Aortic smooth muscle cell (primary cell): Measurements from ENCODE around the genes KCNMB1 and NPM1.

DNA sequence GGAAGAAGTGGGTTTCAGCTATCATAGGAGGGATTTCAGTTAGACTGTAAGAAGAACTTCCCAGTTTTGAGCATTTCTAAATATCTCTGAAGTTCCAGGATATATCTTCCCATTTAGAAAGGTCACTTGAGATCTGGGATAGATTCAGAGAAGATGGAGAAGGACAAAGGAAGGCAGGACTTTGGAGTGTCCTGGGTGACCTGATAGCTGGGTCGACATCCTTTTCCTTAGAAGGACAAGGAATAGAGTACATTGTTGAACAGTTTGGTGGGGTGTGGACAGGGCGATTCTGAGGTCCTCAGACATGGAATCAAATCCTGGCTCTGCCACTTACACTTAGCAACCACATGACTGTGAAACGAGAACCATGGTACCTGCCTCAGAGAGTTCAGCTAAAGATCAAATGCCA lies 755 bp downstream of the KCNMB1 start:
- RRBS, result no CpG with 5 or more reads among the region's 3 CpGs

DNA sequence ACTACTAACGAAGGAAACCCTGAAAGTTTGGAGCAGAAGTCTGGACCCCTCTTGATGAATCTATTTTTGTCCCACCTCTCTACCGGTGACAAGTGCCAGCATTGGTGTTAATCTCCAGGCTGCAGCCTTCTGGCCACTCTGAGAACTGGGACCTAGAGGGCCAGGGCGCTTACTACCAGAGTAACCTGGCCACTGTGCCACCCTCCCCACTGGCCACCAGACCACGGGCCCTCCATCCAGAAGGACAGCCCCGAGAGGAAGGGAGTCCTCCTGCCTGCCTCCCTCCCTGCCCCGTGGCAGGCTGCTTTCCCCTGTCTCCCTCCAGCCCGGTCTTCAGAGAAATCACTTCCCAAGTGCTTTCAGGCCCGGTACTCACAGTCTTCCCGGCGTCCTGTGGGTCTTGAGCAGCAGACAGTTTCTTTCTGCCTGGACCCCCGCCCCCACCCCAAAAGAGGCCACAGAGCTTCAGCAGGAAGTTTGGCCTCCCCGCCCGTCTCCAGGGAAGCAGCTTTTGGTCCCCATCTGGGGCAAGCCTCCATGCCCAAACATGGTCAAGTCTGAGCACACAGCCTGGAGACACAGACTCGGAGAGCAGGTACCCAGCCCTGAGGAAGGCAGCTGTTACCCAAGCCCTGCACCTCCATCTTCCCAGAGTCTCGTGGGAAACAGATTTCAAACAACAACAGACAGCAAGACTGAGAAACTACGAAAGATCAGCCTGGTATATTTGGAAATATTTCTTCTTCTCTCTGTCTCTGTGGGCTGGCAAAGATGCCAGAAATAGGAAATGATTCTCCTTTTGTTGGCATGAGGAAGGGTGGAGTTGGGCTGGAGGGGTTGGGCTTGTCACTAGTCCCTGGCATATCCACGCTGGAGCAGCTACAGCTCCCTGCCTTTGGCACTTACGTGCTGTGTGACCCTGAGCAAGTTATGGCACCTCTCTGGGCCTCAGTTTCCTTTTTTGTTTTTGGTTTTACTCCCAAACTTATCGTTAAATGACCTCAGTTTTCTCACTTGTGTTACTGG lies at the start of gene KCNMB1:
TSS of gene KCNMB1 (minus strand) at position 485 of the 1,026 bp plus-strand sequence.
- RRBS, result no CpG with 5 or more reads among the region's 19 CpGs

- RRBS, result no CpG with 5 or more reads among the region's 12 CpGs
Observed at GRCh38 chr5:170745481-170746152, 37.9 kb upstream of the GABRP start.

DNA sequence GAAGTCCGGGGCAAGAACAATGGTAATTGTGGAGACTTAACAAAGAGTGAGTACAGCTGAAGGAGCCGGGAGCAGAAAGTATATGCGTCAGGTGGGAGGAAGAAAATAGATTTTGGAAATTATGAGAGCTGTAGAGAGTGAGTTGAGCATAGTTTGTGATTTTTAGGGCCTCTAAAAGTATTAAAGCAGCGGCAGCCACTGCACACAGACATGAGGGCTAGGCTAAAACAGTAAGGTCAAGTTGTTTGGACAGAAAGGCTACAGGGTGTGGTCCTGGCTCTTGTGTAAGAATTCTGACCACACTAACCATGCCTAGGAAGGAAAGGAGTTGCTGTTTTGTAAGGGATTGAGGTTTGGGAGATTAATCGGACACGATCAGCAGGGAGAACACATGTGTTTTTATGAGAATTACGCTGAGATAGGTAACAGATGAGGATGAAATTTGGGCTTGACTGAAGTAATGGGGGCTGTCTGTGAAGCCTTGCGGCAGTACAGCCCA lies 19.5 kb upstream of the GABRP start:
- RRBS, result no CpG with 5 or more reads among the region's 8 CpGs

DNA sequence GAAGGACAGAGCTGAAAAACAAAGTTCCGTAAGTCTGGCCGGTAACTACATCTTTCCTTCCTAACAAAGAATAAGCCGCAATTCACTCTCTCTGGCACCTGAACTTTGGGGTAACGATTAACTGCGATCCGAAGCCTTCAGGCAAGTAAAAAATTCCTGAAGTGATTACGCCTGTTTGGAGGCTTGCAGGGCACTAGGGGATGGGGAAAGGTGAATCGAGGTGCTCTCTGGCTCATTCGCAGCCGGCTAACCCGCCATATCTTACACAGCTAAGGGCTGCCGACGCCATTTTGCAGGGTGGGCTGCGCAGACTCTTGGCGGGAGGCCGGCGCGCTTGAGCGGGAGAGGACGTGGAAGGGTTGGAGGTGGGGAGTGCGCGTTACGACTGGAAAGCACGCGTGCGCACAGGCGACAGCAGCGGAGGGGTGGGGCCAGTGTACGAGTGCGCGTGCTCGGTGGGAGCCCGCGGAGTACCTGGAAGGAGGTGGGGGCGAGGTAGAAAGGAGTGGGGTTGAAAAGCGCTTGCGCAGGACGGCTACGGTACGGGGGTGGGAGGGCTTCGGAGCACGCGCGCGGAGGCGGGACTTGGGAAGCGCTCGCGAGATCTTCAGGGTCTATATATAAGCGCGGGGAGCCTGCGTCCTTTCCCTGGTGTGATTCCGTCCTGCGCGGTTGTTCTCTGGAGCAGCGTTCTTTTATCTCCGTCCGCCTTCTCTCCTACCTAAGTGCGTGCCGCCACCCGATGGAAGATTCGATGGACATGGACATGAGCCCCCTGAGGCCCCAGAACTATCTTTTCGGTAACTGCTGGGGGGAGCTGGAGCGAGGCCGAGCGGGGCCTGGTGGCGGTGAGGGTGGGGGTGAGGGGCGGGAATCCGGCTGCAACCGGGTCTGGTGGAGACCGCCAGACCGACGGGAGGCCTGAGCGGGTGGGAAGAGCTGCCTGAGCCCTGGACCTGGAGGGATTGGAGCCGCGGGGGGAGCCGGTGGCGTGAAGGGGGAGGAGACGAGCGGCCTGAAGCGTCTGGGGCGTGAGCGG lies at the start of gene NPM1:
TSS of gene NPM1 (plus strand) at position 643 of the 1,039 bp plus-strand sequence.
- RRBS, result 2% methylated on average over 18 of the region's 83 CpGs

DNA sequence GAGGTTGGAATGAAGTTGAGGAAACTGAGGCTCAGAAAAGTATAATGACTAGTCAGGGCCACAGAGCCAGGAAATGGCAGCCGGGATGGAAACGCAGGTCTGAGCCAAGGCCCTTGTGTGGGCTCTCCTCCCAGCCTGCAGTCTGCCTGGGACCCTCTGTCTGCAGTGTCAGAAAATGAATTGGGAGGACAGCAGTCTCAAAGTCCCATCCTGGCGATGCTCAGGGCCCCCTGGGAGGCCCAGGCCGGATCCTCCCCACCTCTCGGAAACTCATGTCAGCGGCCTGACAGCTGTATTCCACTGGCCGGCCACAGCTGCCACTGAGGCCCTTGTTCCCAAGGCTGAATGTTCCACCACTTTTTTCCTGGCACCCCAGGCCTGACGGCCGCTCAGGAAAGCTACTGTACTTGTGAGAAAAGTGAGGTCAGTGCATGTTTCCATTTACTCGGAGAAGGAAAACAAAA lies 179.9 kb downstream of the FGF18 start:
- RRBS, result 10% methylated on average over 4 of the region's 10 CpGs

DNA sequence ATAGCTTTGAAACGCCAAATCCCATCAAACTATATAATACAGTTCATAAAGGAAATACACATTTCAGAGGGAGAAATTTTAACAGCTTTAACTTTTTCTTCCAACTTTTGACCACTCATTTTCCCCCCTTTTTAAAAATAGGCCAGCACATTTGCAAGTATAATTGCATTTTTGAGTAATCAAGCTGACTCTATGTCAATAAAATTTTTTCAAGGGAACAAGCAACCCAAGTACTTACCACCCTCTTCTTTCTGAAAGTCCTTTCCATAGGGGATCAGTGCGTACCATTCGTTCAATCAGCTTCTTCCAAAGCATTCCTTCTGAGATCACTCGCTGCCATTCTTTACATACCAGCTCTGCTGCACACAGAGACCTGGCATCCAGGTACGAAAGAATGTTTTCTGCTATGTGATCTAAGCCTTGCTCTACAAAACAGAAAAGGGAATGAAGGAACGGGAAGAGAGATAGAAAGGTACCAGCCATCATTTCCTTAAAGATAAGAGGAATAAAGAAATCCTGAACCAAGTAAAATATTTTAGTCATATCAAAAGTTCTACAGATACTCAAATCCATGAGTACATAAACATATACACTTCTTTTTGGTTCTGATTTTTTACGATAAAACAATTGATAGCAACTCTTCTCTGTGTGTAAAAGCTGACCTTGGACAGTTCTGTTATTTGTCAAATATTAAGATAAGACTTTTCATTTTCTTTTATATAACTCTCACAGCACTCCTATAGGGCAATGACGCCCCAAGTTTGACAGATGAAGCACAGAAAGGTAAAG lies 106.6 kb downstream of the FBXW11 start:
- RRBS, result no CpG with 5 or more reads among the region's 8 CpGs

GRCh38 chr5:172052838-172053249 lies 46.4 kb upstream of the FBXW11 start:
- RRBS, result no CpG with 5 or more reads among the region's 12 CpGs

GRCh38 chr5:172102856-172103922 lies 84.8 kb downstream of the STK10 start:
- RRBS, result 2% methylated on average over 6 of the region's 24 CpGs

GRCh38 chr5:172381485-172382423 lies 72.6 kb downstream of the SH3PXD2B start:
- RRBS, result no CpG with 5 or more reads among the region's 29 CpGs

DNA sequence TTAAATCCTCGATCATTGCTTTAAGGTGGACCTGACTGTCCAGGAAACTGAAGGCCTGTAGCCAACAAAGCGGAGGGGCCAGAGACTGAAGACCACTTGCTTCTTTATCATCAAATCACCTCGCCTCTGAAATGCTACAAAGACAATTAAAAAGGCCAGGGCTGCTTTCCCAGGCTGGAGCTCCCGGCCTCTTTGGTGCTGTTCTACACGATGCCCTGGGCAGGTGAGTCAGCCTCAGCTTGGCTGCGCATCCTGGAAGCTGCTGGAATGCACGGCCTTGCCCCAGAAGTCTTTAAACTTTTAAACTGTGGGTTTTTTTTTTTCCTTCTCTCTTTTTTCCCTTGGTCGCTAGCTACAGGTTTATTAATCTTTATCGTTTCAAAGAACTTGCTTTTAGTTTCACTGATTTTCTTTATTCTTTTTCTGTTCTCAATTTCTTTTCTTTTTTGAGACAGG lies 46.5 kb downstream of the SH3PXD2B start:
- RRBS, result no CpG with 5 or more reads among the region's 9 CpGs

- RRBS, result no CpG with 5 or more reads among the region's 10 CpGs
Observed at GRCh38 chr5:172414465-172414884, 39.9 kb downstream of the SH3PXD2B start.

DNA sequence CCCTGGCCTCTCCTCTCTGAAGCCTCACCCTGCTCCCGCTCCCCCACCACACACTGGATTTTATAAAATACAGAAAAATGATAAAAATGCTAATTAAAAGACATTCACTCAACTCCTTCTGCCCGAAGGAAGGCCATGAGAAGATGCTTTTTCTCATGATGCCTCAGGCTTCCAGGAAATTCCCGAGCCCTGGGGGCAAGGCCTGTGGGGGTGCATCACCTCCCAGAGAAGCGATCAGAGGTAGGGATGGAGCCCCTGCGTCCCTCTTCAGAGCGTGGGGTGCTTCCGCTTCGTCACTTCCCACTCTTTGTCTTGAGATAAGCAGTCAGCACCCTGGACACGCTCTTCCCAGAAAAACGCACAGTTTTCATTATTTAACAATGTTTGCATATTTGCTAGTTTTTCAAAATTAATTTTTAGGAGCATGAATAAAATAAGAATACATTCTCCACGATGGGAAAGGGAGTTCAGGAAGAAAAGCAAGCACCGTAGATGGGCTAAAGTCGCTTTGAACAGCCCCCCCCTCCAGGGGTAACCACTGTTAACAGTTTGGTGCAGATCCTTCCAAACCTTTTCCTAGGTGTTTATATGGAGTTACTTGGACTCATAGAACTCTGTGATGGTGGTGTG lies 33.4 kb upstream of the SH3PXD2B start:
- RRBS, result no CpG with 5 or more reads among the region's 13 CpGs

- RRBS, result no CpG with 5 or more reads among the region's 9 CpGs
Observed at GRCh38 chr5:172565272-172565981, 75.6 kb upstream of the NEURL1B start.

DNA sequence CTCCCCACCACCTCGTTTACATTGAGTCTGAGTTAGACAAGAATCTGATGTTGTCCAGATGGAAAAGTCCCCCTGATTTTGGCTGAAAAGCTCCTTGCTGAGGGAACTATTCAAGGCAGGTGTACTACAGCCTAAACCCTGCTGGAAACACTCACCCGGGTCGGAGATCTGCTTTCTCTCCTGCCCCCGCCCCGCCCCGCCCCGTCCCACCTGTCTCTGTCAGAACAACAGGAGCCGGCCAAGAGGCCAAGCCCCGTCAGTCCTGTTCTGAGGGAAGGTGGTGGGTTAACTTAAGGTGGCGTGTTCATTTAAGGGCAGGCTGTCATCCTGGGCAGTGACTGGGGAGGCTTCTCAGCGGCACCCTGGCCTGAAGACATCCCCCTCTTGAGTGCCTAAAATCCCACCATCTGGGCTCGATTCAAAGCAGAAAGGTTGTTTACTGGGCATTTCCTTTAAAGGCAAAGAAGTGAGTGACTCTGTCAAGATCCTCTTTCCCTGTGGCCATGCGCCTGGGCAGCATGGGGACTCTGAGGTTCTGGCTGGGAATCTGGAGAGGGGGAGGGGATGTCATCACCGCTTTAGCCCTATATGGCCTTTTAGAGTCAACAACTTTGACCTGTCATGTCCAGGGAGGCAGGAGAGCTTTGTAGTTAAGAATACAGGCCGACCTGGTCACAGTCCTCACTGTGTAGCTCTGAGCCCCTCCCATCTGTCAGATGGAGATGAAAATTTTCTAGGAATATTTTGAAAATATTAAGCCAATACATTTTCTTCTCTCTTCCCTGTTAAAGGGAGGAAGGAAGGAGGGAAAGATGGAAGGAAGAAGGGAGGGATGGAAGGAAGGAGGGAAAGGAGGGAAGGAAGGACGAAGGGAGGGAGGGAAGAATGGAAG lies 70.9 kb upstream of the NEURL1B start:
- RRBS, result 51% methylated on average over 5 of the region's 16 CpGs

DNA sequence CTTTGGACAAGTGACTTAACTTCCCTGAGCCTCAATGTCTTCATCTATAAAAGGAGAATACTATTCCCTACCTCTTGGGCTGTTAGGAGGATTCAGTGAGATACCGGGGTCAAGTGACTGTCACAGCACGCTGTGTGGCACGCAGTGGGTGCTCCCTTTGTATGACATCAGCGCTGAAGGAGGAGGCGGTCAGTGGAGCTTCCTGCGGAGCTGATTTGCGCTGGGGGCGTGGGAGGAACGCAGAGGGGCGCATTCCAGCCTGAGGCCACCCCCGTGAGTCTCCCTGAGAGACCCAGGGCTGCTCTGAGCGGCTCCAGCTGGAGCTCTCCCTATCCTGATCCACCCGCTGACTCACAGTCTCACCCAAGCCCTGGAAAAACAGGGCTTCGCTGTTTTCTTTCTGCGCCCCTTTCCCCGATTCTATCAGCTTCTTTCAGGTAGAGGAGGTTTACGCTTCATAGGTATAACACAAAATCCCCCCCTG lies 24.3 kb upstream of the NEURL1B start:
- RRBS, result no CpG with 5 or more reads among the region's 17 CpGs

DNA sequence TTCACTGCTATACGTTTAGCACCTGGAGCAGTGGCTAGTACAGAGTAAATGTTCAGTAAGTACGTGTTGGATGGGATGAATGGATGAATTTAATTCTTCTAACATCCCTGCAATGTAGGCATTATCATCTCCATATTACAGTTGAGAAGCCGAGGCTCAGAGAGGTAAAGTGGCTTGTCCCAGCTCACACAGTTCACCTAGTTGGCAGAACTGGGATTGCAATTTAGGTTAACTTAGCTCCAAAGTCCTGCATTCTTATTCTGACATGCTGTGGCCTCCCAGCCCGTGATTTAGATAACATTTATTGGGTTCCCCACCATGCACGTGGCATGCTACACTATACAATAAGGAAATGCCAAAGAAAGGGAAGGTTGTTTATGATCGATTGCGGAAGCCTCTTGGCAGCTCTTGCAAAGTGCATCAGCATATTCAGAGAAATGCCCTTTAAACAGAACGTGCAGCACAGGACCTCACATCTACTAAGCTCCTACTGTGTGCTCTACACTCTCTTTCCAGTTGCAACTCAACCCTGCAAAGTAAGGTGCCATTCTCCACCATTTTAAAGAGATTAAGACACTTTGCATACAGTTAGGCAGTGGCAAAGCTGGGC lies 3.2 kb downstream of the NEURL1B start:
- RRBS, result no CpG with 5 or more reads among the region's 8 CpGs

GRCh38 chr5:172650425-172651048 lies 9.5 kb downstream of the NEURL1B start:
- RRBS, result no CpG with 5 or more reads among the region's 12 CpGs

DNA sequence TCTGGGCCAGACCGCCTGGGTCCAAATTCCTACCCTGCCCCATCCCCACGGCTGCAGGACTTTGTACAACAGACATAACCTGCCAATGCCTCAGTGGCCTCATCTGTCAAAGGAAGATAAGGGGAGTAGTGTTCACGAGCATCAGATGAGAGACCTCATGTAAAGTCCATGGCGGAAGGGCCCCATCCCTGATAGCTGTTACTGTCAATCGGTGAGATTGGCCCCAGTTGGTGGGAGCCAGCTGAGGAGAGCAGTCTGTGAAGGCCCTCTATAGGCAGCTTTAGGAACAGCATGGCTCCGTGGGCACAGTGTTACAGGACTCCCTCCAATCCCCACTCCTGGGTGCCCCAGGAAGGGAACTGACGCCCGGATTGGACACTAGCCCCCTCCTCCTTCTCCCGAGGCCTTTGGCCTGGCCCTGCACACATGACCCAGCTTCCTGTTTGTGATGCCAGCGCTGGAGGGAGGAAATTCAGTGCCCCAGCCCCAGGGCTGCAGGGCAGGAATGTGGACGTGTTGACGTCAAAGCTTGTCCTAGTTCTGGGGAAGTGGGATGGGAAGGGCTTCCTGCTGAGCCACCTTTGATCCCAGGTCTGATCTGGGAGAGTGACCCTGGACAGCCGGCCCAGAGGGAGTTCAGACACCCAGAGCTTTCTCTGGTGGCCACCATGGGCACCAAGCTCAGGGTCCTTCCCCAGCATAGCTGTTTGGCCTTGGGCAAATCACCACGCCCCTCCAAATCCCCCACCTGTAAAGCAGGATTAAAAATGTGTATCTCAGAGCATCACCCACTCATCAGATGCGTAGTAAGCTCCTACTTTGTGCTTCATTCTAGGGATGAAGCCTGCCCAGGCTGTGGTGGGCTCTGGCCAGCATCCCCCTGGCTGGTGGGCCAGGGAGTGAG lies 56.1 kb downstream of the DUSP1 start:
- RRBS, result no CpG with 5 or more reads among the region's 15 CpGs

DNA sequence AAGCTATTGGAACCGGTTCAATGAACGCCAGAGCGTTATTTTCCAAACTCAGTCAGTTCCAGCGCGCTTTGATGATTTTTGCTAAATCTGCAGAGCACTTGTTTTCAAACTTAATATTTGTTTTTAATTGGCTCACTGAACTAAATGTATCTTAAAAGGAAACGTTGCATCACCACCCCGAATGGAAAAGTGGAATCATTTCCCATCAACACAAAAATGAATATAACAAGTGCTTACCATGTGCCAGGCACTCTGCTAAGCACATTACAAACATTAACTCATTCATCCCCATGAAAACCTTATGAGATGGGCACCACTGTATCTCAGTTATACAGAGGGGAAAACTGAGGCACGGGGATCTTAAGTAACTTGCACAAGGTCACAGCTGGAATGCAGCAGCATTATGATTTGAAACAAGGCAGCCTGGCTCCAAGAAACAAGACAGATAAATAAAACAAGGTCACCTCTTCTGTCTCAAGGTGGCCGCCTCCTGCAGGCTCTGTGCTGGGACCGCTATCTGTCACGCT lies 49.1 kb downstream of the DUSP1 start:
- RRBS, result no CpG with 5 or more reads among the region's 11 CpGs